Thoracic aorta (tissue), 1 donor: ENCODE measurements around a stretch of chr1.

GRCh38 chr1:23824529-23825323 lies 503 bp downstream of the HMGCL start:
- RAMPAGE, long total RNA = no peak

GRCh38 chr1:23867401-23868135 lies 522 bp downstream of the FUCA1 start:
- RAMPAGE, long total RNA = no peak

GRCh38 chr1:23974621-23975309 lies 5.4 kb downstream of the SRSF10 start:
- RAMPAGE, long total RNA = no peak

DNA sequence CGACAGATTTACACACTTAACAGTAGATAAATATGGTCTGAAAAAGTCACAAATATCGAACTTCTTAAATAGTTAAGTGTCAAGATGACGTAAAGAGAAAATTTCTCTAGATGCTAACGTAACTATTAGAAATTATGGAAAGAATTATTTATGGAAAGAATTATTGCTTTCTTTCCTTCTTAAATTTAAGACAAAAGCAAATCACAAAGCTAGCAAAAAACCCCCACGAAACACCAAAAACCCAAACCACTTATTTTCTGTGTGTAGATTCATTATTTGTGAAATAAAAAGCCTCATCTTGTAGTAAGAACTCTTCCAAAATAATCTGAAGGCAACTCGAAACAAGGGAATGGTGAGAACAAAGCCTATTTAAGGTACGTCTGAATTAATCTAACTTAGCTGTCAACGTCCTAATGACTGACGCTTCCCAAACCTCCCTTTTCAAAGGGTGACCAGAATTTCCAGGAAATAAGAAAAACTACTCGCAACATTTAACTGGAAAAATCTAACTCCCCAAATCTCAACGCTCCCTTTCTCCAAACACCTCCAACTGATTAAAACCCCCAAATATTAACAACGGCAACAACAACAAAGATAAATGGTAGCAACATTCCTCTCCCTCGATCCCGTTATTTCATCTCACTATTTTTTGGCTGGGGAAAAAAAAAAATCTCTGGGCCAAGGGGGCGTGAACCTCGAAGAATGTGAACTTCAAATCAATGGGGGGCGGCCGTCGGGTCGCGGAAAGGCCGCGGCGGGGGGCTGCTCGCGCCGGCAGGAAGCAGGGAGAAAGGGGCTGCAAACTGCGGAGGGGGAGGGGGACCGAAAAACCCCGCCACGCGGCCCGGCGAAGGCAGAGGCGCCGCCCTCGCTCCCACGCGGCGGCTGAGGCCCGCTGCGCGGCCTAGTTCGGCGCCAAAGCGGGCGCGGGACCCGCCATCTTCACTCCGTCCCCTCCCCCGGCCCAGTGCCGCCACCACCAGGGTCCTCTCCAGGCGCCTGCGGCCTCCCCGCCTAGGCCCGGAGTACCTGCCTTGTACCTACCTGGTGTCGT lies 653 bp downstream of the SRSF10 start:
- RAMPAGE, long total RNA = no peak

DNA sequence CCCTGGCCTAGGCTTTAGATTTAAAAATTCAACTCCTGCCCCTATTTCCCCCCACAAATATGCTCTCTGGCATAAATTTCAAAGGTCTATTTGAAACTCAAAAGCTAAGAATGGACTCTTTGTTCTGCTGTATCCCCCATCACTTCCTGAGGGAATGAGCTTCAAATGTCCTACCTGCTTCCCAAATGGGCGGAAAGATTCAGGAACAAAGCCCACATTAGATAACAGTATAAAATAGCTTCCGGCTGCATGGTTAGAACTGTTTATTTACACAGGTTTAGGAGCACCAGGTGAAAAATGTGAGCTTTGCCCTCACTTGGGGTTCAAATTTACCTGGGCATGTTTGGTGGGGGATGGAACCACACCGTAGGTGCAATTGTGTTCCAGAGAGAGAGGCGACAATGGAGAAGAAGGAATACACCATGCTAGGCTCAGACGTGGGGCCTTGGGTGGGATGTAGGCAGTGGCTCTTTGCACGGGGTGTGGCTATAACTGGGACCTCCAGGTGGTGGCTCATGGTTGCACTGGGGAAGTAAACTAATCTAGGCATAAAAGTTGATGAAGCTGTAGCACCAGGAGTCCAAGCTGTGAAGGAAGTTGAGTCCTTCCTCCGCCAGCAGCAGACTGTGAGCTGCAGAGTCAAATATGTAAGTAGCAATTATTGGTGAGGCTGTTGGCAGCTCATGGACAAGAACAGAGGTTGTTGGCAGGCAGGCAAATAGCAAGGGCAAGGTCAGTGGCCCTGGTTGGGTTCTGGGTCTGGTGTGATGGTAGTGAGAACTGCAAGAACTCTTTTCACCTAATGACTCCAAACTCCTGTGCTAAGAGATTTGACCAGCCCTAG lies 41.5 kb upstream of the SRSF10 start:
- RAMPAGE, long total RNA = no peak

- RAMPAGE, long total RNA = no peak
These were observed 950 bp upstream of the GRHL3 start for GRCh38 chr1:24318194-24318619.

DNA sequence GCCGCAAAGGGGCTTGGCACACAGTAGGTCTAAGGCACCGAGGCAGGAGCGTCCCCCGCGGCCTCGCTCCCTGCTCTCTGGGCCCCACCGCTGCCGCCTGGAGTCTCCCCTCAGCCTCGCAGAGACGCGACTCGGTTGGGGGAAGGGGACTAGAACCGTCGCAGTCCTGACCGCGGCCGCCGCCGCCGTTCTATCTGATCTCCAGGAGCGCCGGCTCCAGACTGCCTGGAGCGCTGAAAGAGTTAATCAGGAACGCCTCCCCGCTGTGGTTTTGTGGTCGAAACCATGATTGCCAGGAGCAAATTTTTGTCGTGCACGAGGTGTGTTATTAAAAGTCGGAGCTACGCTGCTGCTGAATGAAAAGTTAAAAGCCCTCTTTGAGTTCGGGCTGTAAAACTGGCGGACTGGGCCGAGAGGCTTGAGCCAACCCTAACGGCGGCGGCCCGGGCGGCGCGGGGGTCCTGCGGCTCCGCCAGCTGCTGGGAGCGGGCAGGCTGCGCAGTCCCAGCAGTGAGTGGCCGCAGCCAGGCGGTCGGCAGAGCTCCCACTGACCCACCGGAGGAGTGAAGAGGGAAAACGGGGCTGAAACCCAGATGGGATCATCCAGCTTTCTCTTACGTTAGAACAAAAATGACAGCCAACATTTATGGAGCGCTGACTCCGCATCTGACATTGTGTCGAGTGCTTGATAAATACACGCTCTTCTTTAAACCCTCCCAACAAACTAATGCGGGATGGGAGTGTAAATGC lies 3.2 kb downstream of the GRHL3 start:
- RAMPAGE, long total RNA = no peak

DNA sequence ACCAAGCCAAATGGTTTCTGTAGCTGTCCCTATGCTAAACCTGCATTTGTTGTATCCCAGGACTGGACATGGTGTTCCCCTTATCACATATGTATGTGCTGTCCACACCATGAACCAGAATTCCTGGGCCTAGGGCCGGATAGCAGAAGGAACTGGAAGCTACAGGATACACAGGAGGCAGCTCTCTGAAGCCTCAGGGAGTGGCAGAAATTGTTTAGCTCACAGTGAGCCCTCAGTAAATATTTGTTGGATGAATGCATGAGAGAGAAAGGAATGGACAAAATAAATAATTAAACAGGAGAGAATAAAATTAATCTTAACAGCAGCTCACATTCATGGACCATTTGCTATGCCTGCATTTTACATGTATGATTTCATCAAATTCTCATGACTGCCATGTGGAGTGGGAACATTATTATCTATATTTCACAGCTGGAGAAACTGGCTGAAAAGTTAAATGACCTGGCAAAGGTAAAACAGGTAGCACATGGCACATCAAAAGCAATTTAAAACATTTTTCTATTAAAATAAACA lies 2.1 kb downstream of the NIPAL3 start:
- RAMPAGE, long total RNA = no peak

DNA sequence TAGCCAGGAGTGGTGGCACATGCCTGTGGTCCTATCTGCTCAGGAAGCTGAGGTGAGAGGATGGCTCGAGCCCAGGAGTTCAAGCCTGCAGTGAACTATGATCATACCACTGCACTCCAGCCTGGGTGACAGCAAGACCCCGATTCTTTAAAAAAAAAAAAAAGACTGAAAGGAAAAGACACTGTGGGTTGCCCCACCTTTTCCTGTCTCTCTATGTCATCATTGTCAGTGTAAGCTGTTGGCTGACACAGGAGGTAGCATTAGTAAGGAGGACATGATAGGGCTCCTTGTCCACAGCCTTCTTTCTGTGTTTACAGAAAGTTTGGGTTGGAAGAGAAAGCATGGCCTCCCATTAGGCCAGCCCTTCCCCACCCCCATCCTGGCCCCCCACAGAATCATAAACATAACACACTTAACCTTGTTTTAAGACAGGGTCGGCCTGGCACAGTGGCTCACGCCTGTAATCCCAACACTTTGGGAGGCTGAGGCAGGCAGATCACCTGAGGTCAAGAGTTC lies 20.6 kb upstream of the RCAN3 start:
- RAMPAGE, long total RNA = no peak

DNA sequence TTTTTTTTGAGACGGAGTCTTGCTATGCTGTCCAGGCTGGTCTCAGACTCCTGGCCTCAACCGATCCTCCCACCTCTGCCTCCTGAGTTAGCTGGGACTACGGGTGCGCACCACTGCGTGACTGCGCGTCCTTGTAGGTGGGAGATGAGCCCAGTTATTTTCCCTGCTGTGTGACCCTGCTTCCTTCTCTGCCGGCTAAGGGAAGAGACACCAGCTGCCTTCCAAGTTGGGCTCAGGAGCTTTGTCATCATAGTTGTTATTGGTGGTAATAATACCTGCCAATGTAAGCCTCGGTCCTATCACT lies 969 bp upstream of the RCAN3 start:
- RAMPAGE, long total RNA = no peak

DNA sequence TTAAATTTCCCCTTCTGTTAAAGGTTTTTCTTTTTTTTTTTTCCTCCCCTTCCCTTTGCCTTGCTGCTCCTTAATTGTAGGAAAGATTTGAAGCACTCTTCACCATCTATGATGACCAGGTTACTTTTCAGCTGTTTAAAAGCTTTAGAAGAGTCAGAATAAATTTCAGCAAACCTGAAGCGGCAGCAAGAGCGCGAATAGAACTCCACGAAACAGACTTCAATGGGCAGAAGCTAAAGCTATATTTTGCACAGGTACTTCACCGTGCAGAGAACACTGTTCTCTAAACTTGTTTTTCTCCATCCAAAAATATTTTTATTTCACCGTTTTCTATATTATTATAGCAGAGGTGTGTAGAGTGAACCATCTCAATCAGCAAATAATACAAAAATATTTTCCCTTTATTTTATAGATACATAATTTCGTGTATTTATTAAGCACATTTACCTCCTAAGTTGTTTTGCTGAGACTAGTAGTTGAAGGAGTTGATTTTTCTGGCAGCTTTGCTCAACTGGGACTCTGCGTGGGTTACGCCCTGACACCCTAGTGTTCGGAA lies 24.7 kb upstream of the NCMAP start:
- RAMPAGE, long total RNA = no peak

- RAMPAGE, long total RNA = no peak
These were observed 30.4 kb upstream of the CLIC4 start for GRCh38 chr1:24714693-24715400.

DNA sequence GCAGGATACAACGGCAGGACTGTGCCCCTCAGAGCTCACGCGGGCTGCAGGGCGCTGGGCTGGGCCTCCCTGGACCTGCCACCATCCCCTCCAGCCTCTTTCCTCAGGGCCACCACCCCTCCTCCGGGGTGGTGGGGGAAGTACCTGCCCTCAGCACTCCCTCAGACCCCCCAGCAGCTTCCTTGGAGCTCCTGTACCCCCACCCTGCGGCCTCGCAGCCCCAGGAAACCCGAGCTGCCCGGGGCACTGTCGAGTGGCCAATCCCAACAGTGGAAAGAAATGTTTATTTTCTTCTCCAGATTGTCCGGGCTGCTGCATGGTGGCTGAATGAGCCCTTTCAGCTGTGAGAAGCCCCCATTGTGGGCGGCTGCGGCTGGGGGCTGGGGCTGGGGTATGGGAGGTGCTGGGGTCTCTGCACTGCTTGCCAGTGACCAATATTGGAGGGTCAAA lies 25.4 kb downstream of the RUNX3 start:
- RAMPAGE, long total RNA = no peak

GRCh38 chr1:24925457-24925941 lies 4.6 kb downstream of the RUNX3 start:
- RAMPAGE, long total RNA = no peak

DNA sequence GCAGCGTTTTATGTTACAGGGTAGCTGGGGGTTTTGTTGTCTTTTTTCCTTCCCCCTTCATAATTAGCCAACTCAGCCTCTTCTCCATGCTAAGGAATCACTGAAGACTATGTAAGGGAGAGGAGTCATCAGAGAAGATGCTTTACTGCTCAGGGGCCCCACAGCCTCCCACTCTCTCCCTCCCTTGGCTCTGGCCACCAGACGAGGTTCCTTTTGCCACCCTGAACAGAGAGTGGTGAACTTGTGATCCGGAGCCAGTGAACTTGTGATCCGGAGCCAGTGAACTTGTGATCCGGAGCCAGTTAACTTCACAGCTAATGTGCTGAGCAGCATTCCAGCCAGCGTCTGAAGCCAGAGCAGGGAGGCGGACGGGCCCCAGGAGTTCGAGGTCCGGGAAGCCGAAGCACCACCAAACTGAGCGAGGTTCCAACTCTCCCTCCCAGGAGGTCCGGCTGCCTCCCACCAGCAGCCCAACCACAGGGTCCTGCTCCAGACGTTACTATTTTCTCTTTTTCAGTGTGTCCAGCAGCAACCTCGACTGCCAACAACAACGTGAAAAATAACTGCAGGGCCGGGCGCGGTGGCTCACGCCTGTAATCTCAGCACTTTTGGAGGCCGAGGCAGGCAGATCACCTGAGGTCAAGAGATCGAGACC lies 85.9 kb downstream of the SYF2 start:
- RAMPAGE, long total RNA = no peak

- RAMPAGE, long total RNA = no peak
These were observed 34.3 kb downstream of the SYF2 start for GRCh38 chr1:25197899-25198426.

DNA sequence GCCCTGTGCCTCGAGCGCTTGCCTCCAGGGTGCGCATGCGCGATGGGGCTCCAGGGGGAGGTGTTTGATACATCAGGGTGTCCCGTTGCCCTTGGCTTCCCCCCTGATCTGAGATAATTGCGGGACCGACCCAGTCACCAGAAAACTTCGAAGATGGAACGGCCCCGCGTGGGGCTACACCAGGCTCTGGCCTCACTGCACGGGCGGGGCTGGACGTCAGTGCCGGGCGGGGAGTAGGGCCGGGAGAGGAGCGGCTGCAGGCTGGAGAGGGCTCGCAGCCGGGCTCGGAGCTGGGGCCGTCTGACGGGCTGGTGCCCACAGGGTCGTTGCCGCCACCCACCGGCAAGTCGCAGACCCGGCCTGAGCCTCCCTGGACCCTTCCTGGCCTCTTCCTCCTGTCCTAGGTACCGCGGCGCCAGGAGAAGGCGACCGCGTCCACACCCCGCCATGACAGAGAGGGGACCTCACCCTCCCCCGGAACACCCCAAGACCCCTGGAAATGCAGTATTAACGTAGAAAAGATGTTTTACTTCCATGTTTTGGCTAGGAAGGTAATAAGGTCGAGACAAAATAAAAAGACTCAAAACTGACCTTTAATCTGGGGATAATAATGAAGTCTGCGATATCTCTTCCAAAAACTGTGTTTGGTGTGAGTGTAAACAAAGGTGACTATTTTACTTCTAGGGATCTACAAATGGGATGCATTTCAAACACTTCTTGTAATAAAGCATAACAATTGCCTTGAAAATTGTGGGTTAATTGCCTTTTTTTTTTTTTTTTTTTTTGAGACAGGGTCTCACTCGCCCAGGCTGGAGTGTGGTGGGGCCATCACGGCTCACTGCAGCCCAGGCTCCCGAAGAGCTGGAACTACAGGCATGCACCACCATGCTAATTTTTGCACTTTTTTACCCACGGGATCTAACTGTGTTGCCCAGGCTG lies 601 bp upstream of the RSRP1 start:
- RAMPAGE, long total RNA = no peak

DNA sequence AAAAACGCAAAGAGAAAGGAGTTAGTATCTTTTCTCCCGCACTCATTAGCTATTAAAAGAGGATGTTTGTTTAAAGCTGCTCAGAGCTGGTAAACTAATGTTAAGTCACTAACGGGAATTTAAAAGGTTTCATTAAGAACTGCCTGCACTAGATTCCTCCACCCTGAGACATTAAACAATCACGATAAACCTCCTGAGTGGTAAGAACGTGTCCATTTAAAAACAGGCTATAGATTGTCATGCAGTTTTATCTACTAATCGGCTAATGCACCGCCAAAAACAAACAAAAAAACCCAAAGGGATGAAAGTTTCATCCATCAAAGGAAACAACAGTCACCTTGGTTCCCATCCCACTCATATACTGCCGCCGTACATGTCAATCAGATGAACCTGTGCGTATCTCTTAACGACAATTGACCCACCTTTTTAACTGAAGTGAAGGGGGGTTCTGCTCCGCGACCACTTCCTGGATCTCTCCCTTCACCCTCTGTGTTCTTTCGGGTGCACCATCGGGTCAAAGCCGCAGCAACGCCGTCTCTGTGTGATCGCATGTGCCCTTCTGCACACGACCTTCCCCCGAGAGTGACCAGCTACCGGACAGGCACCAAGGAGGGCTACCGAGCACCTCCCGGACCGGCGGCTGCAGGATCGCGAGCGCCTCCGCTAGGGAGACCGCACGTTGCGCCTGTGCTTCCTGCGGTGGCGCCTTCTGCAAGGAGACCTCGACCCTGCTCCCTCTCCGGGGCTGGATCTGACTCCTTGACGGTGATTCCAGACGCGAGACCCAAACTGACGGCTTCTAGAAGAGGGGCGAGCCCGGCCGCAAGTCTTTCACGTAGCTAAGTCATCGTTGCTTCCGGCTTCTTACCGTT lies 1.3 kb upstream of the TMEM50A start:
- RAMPAGE, long total RNA = no peak

GRCh38 chr1:25398650-25398849 lies 22.1 kb downstream of the RHCE start:
- RAMPAGE, long total RNA = start-site peak on the plus strand at chr1:25398712-25398718, 6 reads

- RAMPAGE, long total RNA = no peak
These were observed 873 bp downstream of the MACO1 start for GRCh38 chr1:25431652-25431887.